ENCODE measurements around a stretch of chr2.

DNA sequence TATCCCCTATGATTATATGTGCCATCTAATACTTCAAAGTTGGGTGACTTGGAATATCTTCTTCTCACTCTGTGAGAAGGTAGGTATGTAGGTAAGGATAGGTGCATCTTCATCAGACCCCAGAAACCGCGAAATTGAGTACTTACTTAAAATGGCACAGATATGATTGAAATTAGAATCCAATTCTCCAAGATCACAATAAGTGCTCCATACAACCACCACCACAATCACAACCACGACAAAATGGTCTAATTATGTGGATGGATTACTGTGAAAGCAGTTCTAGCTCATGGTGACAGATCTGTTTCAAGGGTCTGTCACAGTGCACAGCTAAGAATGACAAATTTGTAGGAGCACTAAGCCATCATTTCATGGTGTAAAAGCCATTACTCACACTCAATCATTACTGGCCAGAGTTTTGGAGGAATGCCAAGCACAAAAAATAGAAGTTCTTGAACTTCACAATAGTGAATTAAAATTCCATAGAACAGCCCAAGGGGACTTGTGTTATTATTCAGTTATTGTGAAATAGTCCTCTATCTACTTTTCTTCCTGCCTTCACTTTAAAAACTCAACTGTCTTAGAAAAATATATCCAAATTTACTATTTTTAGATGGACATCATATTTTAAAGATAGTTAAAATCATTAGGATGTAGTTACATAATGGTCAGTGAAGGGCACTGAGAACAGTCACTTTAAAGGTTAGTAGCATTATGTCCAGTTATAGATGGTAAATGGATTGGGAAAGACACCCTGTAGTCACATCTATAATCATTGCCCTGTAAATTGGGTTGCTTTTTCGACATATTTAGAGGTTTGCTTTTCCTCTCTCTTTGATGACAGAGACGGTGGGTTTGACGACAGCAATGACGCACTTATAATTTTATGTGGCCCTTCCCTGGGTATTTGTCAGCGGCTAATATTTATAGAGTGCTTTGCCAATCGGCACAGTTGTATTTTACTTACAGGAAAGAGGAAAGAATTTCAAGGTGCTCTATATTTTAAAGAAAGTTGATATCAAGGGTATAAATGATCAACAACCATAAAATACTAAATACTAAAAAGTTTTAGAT, 2.5 kb downstream of the CPS1 start:
- PRO-cap = no peak

GRCh38 chr2:210559604-210559896, 3.2 kb downstream of the CPS1 start:
- PRO-cap = no peak

- PRO-cap = no peak
Observed at GRCh38 chr2:210582128-210582434, 25.7 kb downstream of the CPS1 start.

DNA sequence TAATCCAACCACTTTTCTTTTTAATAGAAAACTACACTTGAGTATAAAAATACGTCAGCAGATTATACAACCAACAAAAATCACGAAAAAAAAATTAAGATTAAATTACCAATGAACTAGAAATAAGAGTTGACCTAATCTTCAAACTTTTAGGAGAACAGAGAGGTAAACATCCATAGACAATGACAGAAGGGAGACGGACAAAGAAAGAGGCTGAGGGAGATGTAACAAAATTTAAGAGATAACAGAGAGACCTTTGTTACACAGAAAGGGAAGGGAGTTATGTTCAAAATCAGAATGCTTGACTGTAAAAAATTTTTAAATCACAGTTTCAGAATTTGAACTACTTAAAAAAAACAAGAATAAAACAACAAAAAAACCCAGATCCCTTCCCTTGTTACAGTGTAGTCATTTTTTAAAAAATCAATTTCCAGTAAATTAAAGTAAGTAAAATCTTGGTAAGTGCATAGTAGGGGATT, 149.8 kb downstream of the IKZF2 start:
- PRO-cap = no peak

- PRO-cap = no peak
Observed at GRCh38 chr2:213021989-213022696, 129.3 kb downstream of the IKZF2 start.

DNA sequence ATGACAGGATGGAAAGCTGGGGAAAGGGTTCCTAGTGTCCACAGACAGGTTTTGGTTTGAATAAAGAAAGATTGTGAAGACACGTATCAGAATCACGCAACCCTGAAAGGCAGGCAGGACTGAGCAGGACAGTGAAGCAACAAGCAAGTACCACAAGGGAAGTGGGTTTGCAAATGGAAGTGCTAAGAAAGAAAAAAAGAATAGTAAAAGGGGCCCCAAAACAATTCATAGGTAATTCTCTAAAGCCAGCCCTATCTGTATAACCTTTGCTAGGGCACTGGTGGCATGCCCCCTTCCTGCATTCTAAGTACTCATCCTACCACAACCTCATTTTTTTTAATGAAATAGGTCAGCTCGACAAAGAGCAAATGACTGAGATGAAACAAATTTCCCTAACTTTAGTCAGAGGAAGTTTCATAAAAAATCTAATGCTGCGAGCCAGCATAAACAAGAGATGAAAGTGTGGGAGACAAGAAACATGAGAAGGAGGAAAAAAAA, 32.3 kb downstream of the IKZF2 start:
- PRO-cap = no peak

DNA sequence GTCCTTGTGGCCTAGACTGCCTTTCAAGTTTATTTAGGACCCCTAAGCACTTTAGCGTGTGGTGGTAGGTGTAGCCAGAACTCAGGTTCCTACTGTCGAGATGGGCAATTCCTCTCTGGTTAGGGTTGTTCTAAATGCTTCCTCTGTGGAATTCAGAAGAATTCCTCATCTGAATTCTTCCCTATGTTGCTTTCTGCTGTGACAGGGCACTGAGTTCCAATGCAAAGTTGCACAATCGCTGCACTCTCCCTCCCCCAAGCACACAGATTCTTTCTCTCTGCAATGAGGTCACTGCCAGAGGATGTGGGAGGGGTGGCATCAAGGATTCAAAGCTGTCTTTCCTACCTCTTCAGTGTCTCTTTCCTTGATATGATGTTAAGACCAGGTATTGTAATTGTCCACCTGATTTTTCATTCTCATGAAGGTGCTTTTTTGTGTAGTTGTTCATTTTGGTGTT, 54.9 kb downstream of the VWC2L start:
- PRO-cap = no peak

GRCh38 chr2:215382014-215382530, 53.8 kb downstream of the FN1 start:
- PRO-cap = no peak

GRCh38 chr2:215423149-215423989, 12.5 kb downstream of the FN1 start:
- PRO-cap = no peak

DNA sequence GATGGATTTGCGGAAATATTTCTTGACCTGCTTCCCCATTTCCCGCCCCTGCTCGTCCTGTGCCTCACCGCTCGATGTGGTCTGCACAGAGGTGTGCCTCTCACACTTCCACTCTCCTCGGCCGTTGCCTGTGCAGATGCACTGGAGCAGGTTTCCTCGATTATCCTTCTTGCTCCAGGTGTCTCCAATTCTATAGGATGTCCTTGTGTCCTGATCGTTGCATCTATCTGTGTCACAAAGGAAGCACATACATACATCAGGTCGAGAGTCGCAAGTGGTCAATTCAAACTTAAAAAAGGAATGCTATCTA, 7.8 kb downstream of the FN1 start:
- PRO-cap = no peak

DNA sequence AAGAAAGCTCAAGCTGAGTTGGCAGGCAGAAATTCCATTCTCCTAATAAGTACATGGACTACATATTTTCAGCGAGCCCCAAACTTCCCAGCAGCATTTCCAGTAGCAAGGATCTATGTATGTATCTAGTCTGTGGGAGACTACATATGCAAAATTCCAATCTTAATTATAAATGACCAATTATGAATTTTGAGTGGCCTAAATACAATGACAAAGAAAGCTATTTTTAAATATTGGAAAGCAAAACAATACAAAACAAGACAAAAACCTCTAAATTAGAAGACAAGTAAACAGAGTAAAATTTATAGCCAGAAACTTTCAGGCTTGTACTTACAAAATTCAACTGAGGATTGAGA, 4.9 kb downstream of the FN1 start:
- PRO-cap = no peak

DNA sequence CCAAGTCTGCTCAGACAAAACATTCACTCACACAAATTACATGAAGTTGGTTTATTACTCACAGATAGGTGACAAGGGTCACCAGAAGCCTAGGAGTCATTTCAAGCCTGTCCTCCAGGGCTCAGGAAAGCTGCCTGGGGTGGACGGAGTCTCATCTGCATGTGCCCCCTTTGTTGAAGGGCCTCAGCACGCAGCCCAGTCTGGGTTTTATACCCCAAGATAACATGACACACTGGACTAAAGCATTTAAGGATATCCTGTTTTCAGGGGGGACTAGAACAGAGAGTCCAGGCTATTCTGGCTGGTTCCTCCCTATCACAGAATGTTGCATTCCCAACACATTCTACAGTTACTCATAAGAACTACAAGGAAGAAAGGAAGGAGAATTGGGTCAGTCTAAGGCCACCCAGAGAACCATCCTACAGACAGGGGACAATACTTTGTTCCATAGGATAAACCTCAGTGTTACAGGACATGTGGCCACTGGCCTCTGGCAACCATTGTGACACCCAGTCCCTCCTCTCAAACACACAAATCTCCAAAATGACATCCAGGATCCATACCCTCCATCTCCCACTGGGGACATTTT, 164.6 kb downstream of the MREG start:
- PRO-cap = no peak

GRCh38 chr2:216006121-216006756, 7.1 kb downstream of the MREG start:
- PRO-cap = no peak

GRCh38 chr2:216130237-216131007, 21.3 kb downstream of the XRCC5 start:
- PRO-cap = no peak

DNA sequence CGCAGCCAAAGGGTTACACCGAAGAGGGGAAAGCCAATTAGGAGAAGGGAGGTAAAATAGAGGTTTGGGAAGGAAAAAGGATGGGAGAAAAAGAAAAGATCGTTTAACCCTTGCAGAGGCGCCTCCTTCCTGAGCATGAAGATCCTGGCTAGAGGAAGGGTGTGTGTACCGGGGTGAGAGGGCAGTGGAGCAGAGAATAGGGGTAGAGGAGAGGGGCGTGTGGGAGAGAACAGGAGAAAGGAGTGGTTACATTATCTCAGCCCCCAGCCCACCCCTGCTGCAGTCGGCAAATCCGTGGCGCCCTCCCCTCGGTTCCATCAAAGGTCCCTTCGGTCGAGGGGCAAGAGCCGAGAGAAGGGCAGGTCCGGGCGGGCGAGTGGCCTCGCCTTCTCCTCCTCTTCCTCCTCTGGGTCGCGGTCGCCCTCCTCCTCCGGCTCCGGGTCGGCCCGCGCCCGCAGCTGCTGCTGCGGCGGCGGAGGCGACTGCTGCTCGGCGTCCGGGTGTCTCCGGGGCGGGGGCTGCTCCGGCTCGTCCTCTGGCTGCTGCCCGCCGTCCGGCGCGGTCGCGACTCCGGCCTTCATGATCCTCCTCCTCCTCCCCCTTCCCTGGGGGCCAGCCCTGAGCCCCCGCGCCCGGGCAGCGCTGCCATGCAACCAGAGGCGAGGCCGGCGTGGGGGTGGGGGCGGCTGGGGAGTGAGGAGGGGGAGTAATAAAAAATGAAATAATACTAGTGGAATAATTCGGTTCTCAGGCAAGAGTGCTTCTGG, 1.1 kb downstream of the MARCHF4 start:
- PRO-cap = no peak

DNA sequence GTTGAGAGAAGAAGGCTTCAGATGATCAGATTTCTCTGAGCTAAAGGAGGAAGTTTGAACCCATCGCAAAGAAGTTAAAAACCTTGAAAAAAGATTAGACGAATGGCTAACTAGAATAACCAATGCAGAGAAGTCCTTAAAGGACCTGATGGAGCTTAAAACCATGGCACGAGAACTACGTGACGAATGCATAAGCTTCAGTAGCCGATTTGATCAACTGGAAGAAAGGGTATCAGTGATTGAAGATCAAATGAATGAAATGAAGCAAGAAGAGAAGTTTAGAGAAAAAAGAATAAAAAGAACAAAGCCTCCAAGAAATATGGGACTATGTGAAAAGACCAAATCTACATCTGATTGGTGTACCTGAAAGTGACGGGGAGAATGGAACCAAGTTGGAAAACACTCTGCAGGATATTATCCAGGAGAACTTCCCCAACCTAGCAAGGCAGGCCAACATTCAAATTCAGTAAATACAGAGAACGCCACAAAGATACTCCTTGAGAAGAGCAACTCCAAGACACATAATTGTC, 42.7 kb upstream of the RPL37A start:
- PRO-cap = no peak

DNA sequence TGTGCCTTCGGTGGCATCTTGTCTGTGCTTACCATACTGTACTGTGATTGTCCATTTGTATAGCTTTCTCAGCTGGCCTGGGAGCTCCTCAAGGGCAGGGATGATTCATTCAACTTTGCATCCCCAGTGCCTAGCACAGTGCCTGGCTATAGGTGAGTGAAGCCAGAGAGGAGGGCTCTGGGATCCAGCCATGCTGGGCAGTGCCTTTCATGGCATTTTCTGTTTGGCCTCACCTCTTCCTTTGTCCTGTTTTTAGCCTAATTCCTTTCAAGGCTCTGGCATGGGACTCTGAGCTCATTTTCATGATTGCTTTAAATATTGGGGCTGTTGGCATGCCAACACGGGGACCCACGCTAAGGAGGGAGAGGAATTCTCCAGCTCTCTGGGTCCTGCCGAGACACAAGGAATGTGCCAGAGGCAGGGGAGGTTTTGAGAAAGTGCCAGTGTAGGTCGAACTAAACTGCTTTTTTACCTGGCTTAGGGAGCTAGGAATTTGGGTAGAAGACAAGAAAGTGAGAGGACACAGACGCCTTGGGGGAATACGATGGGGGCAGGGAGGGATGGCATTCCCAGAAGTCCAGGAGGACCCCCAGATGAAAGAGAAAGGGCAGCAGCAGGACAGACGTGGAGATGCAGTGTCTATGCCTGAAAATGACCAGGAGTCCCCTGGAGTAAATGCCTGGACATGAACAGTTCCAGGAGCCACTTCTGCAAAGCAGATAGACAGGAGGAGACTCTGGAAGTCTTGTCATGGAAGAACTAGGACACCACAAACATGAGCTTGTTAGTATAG, 42.3 kb downstream of the RPL37A start:
- PRO-cap = no peak

DNA sequence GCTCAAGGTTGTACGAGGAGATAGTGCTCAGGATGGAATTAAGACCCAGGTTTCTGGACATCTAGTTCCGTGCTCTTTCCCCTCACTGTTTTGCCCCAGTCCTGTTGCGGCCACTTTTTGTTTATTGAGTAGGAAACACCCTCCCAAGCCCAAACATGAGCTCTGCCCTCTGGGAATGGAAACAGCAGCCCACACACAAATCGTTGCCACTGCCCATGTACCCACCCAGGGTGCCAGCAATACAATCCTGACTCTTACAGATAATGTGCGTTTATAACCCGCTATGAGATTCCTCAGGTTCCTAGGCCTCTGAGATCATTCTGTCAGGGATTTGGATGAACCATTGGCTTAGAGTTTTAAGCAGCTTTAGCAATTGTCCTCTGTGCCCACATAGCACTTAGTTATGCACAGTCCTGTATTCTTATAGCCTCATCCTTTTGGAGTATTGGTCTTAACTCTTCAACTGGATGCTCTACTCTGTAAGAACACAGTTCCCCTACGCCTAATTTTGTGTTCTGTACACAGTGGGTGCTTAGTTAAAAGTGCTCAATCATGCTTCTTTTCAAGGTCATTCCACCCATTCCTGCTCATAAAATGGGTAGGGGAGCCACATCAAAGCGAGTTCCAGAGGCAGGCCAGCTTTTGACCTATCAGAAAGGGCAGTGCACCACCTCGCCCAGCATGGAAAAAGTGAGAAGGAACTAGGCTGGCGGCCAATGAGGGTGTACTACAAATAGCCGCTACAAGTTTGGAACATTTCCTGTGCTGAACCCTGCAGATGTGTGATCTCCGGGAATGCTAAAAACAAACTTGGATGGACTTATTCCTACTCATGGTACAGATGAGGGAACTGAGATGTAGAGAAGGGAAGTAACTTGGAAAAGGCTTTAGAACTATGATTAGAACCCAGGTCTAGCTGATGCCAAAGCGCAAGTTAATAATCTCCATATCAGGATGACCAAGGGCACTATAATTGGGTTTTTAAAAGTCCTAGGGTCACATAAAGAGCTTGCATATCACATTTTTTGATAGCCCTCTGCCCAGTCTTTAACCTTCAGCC, 60.2 kb upstream of the IGFBP2 start:
- PRO-cap = no peak

DNA sequence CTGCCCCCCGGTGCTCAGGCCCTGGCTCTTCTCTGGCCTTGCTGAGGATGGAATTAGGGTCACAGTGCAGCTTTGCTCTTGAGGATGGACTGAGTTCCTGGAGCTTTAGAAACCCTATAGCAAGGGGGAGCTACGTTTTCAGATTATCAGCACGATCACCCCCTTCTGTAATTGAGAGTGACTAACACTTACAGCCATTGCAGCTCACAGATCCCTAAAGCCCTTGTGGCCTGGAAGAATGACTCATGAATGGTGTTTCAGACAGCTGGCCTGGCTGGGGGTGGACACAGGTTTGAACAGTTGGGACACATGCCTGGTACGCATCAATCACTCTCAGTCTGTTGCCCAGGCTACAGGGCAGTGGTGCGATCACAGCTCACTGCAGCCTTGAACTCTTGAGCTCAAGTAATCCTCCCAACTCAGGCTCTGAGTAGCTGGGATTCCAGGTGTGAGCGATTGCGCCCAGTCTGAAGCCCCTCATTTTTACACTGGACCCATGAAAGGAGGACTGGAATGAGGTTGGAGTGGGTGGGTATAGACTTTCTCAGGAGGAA, 79.8 kb upstream of the IGFBP5 start:
- PRO-cap = no peak

DNA sequence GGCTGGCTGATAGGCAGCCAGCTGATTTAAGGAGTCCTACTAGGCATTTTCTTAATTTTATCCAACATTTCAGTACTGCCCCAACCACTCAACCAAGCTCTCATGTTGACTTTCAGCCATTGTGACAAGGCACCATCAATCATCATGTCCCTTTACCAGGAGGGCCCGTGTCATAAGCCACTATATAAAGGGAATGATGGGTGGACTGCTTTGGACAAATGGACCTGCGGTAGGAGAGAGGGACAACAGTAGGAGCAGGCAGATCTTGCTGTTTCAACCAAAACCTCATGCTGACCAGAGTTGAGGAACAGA, 10.7 kb upstream of the TNP1 start:
- PRO-cap = no peak

All from endodermal cell (in vitro differentiated cells).